ENCODE measurements around the gene MIF4GD.

DNA sequence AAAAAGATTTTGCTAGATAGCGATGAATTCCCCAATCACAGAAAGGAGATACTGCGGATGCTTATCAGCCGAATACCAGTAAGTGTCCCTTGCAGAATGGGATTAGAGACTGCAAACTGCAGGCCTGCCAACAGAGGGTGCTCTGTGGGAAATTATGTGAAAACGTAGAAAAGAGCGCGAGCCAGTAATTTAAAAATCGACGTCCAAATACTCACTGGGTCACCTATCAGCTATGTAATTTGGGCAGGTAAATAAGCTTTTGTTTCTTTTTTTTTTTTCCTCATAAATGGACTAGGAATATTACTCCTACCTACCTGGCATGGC is 1.4 kb upstream of the COG1 start:
- PRO-cap: no peak
- RAMPAGE, long total RNA: no peak

GRCh38 chr17:73309510-73310411 is 2.0 kb downstream of the CDC42EP4 start:
- PRO-cap: bidirectional peak, plus-strand start at chr17:73309973, minus-strand start at chr17:73309897
- RAMPAGE, long total RNA: no peak

DNA sequence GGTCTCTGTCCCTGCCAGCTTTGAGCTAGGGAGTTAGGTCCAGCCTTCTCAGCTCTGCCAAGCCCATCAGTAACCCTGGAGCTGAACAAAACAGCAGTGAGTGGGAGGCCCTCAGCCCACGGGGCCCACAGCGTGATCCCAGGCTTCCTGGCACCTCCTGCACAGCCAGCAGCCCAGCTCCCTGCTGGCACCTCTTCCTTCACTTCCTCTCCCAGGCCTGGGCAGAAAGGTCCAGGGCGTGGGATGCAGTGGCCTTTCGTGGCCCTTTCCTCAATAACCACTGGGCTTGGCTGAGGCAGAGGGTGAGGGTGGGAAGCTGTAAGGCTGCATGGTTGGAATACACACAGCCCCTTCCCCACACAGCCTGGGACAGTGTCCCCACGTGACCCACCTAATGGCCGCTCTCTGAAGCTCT is 35.6 kb upstream of the CDC42EP4 start:
- PRO-cap: no peak
- RAMPAGE, long total RNA: no peak

- PRO-cap: no peak
- RAMPAGE, long total RNA: no peak
Observed at GRCh38 chr17:73546844-73547394, 97.3 kb downstream of the SDK2 start.

DNA sequence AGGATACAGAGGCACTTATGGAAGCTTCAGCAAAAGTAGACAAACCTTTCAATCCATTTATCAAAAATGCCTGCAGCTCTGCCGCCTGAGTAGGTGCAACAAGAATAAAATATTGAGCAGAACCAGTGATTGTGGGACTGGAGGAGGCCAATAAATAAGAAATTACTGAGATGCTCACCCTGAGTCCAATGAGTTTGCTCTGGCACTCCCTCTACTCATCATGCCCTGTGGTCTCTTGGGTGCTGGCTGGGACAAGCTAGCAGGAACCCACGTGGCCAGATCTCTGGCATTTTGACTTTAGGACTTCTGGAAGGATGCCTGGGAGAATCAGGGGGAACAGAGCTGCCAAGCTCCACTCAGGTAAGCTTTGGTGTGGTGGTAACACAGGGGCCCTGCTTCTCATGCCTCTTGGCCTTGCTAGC is 127.2 kb upstream of the SDK2 start:
- PRO-cap: no peak
- RAMPAGE, long total RNA: no peak

GRCh38 chr17:74214658-74215198 is 1.4 kb downstream of the TTYH2 start:
- PRO-cap: no peak
- RAMPAGE, long total RNA: no peak

DNA sequence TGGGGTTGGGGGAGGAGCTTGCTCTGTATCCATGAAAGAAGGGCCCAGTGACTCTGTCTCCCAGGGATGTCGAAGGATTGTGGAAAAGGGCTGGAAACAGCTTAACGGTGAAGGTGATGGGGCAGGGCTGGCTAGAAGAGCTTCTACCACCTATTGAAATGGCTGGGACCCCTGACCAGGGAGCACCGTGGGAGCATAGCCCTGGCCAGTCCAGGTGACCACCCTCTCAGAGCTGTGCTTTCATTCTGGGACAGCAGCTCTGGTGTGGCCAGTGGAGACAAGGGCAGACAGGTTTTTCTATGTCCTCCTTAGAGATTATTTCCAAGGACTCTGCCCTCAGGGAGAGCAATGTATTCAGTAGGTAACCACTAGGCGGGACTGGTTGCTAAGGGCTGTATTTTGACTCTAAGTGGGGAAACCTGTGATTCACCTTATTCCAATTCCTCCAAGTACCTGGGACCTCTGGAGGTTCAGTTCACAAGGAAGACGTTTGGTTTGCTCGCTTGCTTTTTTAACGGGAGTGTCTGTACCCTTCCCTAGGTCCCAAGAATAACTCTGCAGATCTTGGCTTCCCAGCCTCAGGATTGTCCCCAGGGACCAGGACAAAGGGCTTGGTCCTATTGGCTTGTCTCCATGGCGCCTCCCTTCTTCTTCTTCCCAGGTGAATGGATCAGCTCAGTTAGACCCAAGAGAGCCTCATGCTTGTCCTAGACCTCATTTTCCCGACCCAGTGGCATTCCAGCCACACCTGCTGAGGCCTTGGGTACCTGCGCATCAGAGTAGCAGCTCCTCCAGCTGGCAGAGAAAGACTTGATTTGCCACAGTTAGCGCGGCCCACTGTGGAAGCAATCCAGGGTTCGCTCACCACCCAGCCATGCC is 13.4 kb downstream of the GPR142 start:
- PRO-cap: no peak
- RAMPAGE, long total RNA: no peak

- PRO-cap: no peak
- RAMPAGE, long total RNA: no peak
Observed at GRCh38 chr17:74426395-74426814, 5.5 kb upstream of the GPRC5C start.

DNA sequence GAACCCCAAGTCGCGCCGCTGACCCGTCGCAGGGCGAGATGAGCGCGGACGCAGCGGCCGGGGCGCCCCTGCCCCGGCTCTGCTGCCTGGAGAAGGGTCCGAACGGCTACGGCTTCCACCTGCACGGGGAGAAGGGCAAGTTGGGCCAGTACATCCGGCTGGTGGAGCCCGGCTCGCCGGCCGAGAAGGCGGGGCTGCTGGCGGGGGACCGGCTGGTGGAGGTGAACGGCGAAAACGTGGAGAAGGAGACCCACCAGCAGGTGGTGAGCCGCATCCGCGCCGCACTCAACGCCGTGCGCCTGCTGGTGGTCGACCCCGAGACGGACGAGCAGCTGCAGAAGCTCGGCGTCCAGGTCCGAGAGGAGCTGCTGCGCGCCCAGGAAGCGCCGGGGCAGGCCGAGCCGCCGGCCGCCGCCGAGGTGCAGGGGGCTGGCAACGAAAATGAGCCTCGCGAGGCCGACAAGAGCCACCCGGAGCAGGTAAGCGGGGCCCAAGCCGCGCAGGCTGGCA is 436 bp downstream of the NHERF1 start:
- PRO-cap: no peak
- RAMPAGE, long total RNA: no peak

- PRO-cap: no peak
- RAMPAGE, long total RNA: no peak
Observed at GRCh38 chr17:74760450-74761297, 12.2 kb downstream of the NHERF1 start.

- PRO-cap: no peak
- RAMPAGE, long total RNA: no peak
Observed at GRCh38 chr17:74779910-74780467, 3.7 kb downstream of the TMEM104 start.

GRCh38 chr17:74839047-74839600 is 20.6 kb downstream of the GRIN2C start:
- PRO-cap: no peak
- RAMPAGE, long total RNA: no peak

GRCh38 chr17:74860247-74861168 is 823 bp upstream of the GRIN2C start:
- PRO-cap: no peak
- RAMPAGE, long total RNA: no peak

DNA sequence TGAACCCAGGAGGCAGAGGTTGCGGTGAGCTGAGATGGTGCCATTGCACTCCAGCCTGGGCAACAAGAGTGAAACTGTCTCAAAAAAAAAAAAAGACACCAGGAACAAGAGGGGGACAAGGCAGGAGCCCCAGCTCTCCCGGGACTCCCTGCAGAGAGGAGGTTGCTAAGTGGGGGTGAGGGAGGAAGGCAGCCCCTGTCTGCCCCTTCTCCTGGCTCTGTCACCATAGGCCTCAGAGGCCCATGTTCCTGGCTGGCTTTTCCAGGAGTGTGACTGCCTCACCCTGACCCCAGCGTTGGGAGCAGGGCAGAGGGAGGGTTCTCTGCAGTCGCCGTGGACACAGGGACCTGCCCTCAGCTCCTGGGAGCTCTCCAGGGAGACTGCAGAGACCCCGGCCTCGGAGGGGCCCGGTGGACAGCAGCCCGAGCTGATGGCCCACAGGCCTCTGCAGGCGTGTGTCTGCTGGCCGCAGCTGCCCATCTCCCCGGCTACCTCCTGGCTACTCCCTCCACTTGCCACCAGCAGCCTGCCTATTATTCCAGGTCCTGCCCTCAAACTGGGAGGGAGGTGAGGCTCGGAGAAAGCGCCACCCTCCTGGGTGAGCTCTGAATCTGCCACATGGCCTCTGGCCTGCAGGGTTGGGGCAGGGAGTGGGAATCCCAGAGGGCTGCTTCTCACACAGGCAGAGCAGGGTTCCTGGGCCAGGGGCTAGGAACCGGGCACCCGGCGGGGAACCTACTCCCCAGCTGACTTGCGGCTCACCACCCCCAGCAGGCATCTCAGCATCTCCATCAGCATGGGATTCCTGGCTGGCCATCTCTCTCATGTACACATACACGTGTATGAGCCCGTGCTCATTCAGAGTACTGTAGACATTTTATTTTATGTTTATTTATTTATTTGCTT is 7.1 kb downstream of the SLC16A5 start:
- PRO-cap: no peak
- RAMPAGE, long total RNA: no peak

- PRO-cap: no peak
- RAMPAGE, long total RNA: no peak
Observed at GRCh38 chr17:75128483-75129206, 2.9 kb downstream of the NT5C start.

GRCh38 chr17:75240711-75241282 is 20.6 kb downstream of the GGA3 start:
- PRO-cap: no peak
- RAMPAGE, long total RNA: no peak

DNA sequence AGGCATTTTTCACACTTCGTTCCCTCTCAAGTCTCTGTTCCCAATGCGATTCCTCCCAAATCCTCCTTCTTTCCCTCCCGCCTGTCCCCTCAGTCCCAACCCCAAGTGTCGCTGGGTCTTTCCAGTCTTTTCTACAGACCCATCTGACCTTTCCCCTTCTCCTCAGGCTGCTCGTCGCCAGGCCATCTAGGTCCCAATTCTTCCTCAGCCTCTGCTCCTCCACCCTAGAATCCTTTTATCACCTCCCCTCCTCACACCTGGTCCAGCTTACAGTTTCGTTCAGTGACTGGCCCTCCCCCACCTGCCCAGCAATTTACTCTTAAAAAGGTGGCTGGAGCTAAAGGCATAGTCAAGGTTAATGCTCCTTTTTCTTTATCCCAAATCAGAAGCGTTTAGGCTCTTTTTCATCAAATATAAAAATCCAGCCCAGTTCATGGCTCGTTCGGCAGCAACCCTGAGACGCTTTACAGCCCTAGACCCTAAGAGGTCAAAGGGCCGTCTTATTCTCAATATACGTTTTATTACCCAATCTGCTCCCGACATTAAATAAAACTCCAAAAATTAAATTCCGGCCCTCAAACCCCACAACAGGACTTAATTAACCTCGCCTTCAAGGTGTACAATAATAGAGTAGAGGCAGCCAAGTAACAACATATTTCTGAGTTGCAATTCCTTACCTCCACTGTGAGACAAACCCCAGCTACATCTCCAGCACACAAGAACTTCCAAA is 7.2 kb downstream of the GGA3 start:
- PRO-cap: no peak
- RAMPAGE, long total RNA: start-site peak on the minus strand centred at position 340 of the sequence, 281 bp wide, 9 reads; start-site peak on the plus strand centred at position 277 of the sequence, 18 bp wide, 8 reads

- PRO-cap: no peak
- RAMPAGE, long total RNA: no peak
Observed at GRCh38 chr17:75267193-75267709, 3.8 kb downstream of the MIF4GD start.

GRCh38 chr17:75271068-75271631 is at the start of gene MIF4GD:
MIF4GD (minus strand) TSS chr17:75271231.
- PRO-cap: bidirectional peak, plus-strand start at chr17:75271316, minus-strand start at chr17:75271231
- RAMPAGE, long total RNA: no peak

GRCh38 chr17:75337003-75337516 is 47.8 kb upstream of the SLC25A19 start:
- PRO-cap: no peak
- RAMPAGE, long total RNA: no peak

Measured in vagina (tissue), 1 donor.